Mesenchymal stem cell of Wharton's jelly (primary cell): Measurements from ENCODE around the genes WSB1, LGALS9 and LYRM9.

- CAGE, long polyA plus RNA: no peak
These were observed 185.5 kb downstream of the LGALS9B start for GRCh38 chr17:20281690-20282366.

GRCh38 chr17:20935561-20936200, 107.1 kb downstream of the USP22 start:
- CAGE, long polyA plus RNA: no peak

DNA sequence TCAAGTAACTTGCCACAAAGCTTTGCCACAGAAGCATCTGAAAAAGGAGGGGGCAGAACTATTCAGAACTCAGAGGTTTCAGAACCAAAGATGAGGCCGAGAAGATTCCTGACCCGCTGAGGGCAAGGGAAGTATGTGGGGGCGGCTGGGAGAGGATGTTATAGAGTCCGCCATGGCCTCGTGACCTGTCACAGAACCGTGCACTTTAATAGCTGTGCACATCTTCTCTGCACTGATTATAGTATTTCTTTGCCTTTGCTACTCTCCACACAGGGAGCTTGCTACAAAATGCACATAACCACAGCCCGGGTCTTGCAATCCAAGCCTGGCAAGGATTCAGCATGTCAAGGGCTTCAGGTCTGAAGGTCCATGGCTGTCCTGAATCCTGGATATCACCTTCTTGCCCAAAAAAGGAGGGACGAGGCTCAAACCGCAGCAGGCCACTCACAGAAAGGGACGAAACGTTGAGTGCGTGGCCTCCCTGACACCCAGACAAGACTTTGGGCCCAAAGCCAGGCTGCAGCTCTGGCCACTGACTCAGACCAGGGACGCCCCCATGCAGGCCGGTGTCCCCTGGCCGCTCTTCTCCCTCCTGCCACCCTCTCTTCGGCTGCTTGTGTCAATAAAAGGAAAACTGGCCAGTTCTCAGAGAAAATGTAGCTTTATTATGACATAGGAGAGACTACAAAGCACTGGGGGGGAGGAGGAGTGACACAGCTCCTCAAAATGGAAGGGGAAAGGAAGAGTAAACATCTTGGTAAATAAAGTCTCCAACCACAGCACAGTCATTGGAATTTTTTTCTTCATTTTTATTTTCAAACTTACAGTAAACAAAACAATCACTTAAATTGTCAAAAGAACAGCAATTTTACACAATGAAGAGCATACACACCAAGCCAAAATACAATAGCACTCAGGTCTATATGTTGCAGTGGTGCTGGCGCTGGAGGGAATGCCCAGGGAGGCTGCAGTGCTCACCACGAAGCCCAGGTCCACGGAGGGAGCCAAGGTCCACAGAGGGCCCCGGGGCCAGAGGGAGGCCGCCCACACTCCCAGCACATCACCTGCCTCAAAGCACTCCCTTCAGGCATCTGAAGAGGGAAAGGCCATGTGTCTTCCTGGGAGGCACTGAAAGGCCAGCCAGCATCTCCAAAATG, 43.5 kb downstream of the USP22 start:
- CAGE, long polyA plus RNA: no peak

- CAGE, long polyA plus RNA: no peak
These were observed 41.9 kb downstream of the USP22 start for GRCh38 chr17:21000878-21001314.

GRCh38 chr17:21098793-21099666, 27.7 kb upstream of the DHRS7B start:
- CAGE, long polyA plus RNA: no peak

GRCh38 chr17:21130831-21131401, 4.2 kb downstream of the DHRS7B start:
- CAGE, long polyA plus RNA: no peak

- CAGE, long polyA plus RNA: no peak
These were observed 34.9 kb downstream of the DHRS7B start for GRCh38 chr17:21161621-21162145.

DNA sequence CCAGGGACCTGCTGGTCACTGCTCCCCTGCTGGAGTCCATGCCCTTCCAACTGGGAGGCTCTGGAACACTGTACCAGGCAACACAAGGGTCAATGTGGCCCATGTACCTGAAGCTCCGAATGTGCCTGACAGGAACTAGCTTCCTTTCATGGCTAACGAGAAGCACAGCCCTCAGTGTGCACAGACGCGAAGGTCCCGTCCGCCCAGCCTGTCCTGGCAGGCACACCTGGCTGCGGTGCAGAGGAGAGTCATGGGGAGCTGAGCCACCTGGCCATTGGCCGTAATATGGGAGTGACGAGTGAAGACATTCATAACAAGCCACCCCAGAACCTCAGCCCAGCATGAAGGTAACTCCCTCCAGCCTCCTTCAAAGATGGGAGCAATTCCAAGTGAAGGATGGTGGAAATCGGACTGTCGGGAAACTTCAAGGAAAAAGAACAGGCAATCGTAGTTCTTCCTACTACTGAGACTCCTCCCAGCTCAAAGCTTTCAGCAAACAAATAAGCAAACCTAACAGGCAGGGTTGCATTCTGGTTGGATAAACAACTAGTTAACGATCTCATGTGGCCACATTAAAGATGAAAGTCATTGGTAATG, 13.3 kb downstream of the TMEM11 start:
- CAGE, long polyA plus RNA: no peak

DNA sequence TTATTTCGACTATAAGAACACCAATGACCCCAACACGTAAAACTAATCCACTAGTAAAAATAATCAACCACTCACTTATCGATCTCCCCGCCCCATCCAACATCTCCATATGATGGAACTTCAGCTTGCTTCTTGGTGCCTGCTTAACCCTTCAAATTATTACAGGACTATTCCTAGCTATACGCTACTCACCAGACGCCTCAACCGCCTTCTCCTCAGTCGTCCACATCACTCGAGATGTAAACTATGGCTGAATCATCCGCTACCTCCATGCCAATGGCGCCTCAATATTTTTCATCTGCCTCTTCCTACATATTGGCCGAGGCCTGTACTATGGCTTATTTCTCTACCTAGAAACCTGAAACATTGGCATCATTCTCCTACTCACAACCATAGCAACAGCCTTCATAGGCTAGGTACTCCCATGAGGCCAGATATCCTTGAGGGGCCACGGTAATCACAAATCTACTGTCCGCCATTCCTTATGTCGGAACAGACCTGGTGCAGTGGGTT, 827.3 kb downstream of the KCNJ18 start:
- CAGE, long polyA plus RNA: no peak

DNA sequence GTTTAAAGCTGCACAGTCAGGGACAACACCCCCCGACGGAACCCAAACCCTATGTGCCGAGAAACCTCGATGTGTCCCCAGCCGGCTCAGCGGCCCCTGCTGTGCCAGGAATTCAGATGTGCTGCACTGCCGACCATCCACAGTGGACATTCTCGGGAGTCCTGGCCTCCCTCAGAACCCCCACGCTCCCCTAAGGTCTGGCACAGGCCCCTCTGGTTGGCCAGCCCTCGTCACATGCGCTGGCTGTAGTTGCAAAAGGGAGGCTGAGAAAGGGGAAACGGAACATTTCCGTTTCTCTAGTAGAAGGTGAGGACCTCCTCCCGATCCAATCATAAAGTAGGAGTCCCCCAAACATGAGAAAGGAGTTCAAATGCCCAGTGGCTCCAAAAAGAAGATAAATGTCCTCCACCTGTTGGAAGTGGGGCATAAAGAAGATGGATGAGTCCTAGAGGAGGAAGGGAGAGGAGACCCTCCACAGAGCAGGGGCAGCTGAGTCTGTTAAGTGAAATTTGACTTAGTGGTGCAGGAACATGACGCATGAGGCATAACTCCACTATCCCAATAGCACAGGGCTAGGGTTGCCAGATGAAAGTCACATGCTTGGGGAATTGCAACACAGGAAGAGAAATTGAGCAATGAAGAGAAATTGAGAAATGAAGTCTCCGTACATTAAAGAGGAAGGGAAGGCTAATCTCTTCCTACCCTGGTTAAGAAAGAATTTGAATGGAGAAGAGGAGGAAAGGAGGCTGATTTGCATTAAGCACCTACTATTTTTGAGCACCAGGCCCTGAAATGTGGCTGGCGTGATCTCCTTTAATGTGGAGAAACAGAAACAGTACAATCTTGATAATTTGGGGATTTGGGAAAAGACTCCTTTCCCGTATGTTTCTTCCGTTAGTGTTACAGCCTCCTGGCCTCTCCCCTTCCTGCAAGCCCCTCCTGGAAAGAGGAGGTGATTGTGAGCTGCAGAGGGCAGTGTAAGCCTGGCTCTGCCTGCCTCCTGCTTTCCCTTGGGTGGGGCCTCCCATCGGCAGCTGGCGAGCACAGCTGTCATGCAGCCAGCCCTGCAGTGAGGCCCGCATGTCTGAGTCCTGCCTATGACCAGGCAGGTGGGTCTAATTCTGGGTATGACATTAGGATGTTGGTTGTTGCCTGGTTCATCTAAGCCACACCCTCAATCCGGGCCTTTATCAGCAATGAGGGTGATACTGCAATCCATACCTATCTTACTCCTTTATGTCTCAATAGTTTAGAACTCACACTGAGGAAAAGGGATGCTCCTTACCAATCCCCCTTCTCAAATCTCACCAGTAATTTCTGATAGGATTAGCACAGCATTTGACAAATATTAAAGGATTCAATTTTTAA, 49.0 kb upstream of the WSB1 start:
- CAGE, long polyA plus RNA: no peak

DNA sequence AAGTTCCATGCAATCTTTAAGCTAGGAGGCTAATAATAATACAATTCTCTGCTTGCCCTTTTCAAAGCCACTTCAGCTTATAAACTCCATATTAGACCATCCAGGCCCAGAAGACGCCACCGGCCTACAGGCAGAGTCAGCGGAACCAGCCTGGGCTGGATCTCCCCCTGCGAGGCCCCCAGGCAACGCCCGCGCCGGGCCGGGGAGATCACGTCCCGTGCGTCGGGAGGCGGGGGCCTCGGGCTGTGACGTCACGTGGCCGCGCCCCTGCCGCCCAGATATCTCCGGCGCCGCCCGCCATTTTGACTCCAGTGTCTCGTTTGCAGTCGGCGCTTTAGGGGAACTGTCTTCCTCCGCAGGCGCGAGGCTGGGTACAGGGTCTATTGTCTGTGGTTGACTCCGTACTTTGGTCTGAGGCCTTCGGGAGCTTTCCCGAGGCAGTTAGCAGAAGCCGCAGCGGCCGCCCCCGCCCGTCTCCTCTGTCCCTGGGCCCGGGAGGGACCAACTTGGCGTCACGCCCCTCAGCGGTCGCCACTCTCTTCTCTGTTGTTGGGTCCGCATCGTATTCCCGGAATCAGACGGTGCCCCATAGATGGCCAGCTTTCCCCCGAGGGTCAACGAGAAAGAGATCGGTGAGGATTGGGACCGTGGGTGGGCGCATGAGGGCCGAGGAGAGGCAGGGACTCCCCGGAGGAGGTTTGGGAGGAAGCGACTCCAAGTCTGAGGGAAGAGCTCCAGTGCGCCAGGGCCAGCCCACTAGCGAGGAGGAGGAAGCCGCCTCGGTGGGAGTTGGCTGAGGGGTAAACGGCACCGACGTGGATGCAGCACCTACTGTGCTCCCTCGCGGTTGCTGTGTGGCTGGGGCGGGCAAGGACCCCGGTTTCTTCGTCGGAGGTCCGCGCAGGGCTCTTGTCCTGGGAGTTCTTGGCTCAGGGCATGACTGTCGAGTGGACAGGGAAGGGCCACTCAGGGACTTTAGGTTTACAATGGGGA, at the start of gene WSB1:
TSS of gene WSB1 (plus strand) at position 311 of the 993 bp plus-strand sequence.
- CAGE, long polyA plus RNA: no peak

DNA sequence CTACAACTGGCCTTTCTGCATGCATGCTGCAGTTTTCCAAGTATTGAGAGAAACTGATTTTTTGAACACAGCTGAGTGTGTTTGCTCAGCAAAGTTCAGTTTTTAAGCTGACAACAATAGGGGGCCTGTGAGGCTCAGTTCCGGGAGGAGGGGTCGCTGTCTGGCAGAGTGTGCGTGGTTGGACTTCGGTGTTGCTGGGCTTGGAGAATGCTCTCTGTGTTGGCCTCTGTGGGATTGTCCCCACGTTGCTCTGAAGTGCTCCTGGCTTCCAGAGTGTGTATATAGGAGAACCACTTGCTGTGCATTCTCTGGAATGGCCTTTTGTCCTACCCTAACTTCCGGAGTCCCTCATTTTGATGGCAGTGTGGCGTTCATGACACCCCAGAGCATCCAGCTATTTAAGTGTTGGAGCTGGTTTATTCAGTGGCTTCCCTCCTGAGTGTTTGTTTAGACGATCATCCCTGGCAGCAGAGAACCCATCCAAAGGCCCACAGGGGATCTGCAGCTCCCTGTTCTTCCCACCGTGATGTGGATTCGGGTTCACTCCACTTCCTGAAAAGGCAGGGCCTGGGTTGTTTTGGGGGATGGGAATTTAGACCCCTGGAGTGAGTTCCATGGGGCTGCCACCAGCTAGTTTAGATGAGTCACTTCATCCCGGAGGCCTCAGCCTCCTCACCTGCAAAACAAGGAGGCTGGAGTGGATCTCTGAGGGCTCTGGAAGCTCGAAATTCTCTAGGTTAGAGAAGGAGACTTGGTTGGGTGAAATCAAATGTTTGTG, 2.1 kb downstream of the KSR1 start:
- CAGE, long polyA plus RNA: no peak

DNA sequence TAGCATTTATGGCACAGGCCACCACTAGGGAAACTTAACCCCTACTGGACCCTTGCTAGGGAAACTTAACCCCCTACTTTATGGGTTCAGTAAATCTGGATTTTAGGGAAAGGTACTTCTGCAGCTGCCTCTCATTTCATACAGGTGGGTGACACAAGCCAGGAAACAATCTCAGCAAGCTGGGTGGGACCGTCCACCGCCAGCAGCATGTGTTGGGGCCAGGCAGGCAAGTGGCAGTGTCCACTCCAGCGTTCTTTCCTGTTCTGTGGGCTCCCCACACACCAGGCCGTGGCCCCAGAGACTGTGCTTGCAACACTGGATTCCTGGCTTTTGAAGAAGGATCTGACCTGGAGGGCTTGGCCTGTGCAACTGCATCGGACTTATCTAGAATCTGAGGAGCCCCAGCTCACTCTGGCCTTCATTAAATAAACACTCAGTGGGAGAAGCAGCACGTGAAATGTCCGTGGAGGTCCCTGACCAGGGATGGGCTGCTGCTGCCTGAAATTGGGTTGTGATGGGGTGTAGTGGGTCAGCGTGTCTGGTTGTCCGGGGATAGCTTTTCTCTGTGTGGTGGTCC, 3.1 kb downstream of the KSR1 start:
- CAGE, long polyA plus RNA: no peak

DNA sequence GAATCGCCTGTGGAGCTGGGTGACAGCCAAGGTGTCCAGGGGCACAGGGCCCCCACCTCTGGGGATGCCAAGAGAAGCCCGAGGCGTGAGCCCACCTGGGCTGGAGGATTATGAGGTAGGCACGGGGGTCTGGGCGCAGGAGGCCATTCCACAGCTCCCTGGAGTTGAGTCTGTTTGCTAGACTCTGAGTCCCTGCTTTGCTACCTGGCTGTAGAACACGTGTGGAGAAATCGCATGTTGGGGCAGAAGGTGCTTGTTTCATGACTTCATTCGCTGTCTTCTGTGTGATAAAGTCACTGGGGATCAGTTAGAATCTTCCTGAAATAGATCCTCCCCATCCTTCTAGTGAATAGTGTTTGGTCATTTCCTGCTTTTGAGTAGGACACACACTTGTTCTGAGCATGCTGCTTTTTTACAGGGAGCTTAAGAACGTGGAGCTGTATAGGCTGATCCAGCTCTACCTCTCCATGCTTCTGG, 64.5 kb upstream of the LGALS9 start:
- CAGE, long polyA plus RNA: no peak

DNA sequence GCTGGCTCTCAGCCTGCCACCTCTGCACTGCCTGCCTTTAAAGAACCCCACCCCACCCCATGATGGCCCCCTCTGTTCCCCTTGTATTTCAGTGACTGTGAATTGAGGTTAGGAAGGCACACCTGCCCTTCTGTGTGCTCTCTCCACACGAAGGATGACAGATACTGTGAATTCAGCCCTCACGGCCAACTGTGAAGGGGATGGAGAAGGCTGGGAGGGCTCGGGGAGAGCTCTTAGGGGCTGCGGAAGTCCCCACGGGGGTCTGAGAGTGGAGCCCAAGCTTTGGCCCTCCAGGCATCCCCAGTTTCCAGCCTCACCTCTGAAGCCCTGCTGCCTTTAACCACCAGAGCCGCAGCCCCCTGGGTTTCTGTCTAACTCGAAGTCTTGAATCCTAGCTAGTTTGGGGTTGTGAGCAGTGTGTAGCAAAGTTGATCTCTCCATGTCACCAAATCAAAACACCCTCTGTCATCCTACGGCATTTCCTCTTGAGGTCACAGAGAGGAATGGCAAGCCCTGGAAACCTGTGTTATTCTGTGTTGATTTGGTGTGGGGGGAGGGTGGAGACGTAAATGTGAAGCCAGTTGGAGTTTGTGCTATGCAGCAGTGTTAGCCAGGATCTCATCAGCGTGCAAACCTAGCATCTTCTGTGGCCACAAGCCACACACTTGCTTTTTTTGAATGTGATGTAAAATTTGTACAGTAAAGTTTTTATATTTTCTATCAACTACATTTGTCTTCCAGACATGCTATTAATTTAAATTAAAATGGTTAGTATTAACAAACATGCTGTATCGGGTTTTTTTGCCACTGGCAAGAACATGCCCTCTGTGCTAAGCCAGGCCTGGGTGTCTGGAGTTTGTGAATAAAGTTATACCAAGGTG, 5.2 kb upstream of the LGALS9 start:
- CAGE, long polyA plus RNA: no peak

- CAGE, long polyA plus RNA: no peak
These were observed at the start of gene LGALS9 for GRCh38 chr17:27630892-27631444. Gene LGALS9 (plus strand): TSS chr17:27631188.

DNA sequence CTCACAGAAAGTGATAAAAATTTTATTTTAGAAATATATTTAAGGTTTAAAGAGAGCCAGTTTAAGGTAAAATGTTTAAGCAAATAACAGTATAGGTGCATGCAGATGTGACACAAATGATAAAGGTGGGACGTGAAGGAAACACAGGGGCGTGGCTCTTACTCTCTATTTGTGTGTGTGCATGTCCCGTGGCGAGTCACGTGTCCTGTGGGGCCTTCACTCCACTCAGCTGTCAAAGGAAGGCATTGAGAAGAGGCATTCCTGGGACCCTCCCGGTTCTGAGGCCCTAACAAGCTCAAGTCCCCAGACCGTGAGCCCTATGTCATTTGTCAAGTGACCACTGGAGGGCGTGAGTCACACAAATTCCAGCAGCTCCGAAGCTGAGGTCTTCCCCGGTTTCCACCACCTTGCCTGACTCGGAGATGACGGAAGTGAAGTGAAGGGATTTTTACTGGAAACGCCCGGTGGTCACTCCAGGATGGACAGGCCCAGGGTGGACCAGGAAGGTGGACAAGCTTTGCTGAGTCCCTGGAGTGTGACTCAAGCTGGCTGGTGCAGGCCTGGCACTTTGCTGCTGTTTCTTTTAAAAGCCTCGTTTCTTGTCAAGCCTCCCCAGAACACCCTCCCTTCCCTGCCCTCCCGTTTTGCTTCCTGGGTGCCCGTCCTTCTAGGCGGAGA, 5.1 kb upstream of the NOS2 start:
- CAGE, long polyA plus RNA: no peak

GRCh38 chr17:27892789-27893845, at the start of gene LYRM9:
Gene LYRM9 (minus strand): TSS chr17:27893365.
- CAGE, long polyA plus RNA: no peak

GRCh38 chr17:28087027-28087998, 44.8 kb downstream of the NLK start:
- CAGE, long polyA plus RNA: no peak

DNA sequence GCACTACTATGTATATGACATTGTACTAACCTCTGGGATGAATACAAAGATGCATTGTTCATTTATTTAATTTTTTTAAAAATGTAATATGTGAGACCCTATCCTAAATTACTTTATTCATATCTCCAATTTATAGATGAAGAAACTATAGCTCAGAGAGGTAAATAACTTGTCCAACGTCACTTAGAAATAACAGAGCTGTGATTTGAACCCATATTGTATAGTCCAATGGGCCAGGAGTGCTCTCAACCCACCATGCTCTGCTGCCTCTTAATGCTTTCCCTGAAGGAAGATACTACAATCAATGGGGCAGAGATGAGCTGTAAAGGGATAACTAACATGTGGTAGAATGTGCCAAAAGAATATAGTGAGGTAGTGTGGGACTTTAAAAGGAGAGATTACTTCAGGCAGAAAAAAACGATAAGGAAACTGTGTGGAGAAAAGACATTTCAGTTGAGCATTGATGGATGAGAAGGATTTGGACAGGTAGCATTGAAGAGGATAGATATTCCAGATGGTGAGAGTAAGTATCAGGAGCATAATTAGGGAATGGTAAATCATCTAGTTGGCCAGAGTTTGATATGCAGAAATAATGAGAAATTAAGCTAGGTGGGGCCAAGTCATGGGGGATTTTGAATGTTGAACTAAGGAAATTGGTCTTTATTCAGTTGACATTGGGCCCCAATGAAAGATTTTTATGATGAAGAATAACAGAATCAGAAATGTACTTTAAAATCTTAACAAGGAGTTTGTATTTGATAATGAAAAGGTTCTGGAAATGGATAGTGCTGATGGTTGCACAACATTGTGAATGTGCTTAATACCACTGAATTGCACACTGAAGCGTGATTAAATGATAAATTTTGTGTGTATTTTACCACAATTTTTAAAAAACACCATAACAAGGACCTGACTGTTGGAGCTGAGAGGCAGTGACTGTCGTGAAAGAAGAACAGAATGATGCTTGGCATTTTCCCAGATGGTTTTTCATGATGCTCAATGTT, 97.4 kb downstream of the NLK start:
- CAGE, long polyA plus RNA: no peak